Zone of skin (tissue), 1 donor: Measurements from ENCODE around the genes JPT2, NME3 and GFER.

DNA sequence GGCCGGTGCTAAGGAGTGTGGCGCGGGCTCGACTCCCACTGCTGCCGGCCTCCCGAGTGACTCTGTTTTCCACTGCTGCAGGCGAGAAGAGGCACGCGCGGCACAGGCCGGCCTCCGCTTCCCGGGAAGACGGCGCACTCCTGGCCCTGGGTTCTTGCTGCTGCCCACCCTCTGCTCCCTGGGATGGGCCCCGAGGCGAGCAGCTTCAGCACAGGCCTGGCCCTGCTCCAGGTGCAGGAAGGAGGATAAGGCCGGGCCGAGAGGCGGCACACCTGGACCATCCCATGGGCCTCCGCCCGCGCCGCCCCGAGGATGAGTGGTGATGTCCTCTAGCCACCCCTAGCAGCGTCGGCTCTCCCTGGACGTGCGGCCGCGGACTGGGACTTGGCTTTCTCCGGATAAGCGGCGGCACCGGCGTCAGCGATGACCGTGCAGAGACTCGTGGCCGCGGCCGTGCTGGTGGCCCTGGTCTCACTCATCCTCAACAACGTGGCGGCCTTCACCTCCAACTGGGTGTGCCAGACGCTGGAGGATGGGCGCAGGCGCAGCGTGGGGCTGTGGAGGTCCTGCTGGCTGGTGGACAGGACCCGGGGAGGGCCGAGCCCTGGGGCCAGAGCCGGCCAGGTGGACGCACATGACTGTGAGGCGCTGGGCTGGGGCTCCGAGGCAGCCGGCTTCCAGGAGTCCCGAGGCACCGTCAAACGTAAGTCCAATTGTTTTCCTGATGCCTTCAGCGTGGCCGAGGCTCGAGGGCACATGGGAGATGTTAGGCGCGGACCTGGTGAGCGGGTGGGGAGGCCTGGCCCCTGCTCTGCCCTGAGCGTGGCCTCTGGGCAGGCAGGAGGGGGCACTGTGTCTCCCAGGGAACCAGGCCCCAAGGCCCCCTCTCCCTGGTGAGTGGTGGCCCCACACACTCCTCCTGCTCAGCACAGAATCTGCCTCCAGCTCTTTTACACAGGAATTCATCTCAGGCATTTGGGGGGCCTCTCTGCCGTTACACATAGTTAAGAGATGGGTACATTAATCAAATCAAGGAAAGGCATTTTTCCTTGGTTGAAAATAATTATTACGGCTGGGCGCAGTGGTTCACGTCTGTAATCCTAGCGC, 740 bp downstream of the TMEM204 start:
- RRBS = 10% methylated on average over 25 of the region's 70 CpGs

- RRBS = no CpG with 5 or more reads among the region's 17 CpGs
These were observed 31.0 kb downstream of the IFT140 start for GRCh38 chr16:1580744-1581434.

GRCh38 chr16:1597101-1597676, 14.7 kb downstream of the IFT140 start:
- RRBS = no CpG with 5 or more reads among the region's 16 CpGs

GRCh38 chr16:1602198-1602750, 9.6 kb downstream of the IFT140 start:
- RRBS = no CpG with 5 or more reads among the region's 22 CpGs

DNA sequence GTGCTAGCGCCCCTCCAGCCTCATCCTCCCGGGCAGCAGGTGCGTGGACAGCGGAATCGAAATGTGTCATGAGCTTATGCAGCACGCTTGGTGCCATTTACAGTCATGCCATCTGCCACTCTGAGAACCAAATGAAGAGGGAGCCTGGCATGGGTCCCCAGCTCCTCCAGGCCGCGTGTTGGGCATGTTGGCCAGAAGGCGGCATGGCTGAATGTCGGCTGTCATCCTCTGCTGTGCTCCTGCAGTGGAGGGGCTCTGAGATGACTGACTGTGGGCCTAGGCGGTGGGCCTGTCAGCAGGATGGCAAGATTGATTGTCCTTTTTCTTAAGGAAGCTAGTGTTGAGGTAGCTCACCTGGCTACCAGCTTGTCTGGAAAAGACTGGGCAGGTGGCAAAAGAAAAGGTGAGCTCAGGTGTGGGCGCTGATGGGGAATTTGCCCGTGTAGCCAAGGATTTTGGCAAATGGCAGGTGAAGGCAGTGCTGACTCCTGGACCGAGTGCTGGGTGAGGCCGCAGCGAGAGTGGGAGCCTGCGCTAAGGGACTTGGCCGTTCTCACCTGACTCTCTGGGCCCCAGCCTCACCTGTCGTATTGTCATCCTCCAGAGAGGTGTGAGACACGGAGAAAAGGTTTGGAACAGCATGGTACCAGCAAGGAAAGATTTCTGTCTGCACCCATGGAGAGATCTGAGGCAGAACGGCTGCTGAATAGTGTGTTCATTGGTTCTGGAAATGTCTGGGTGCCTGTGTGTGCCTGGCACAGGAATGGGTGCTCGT, 31.7 kb downstream of the CRAMP1 start:
- RRBS = no CpG with 5 or more reads among the region's 22 CpGs

GRCh38 chr16:1678074-1678367, at the start of gene JPT2:
Gene JPT2, plus strand, starts transcription at chr16:1678279.
- RRBS = no CpG with 5 or more reads among the region's 45 CpGs

DNA sequence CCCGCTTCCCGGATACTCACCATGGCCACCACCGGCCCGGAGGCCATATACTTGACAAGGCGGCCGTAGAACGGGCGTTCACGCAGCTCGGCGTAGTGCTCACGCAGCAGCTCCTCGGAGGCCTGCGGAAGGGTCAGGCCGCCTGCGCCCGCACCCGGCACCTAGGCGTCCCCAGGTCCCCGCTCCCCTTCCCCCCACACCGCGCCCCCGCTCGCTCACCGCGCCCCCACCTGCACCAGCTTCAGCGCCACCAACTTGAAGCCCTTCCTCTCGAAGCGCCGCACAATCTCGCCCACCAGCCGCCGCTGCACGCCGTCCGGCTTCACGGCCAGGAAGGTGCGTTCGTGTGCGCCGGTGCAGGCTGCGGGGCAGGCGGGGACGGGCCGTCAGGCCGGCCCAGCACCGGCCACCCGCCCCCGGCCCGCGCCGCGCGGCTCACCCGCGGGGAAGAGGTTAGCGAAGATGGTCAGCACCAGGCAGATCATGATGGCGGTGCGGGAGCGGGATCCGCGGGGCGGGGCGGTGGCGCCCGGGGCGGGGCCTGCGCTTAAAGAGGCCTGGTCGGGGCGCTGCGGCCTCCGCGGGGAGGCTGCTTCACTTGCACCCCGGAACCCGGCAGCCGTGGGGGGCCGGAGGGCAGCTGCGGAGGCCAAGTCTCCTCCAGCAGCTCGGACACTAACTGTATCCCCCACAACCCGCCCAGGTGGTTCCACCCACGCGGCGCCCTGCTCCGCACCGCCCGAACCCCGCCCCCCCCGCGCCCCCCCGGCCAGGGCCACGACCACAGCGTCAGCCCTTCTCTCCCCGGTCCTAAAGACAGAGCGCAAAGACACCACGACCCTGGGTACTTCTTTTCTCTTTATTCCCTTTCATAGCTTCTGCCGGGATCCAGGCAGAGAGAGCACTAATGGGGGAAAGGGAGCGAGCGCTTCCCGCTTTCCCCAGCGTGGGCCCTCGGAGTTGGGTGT, at the start of gene NME3:
Gene NME3, minus strand, starts transcription at position 494 of the 968 bp plus-strand sequence.
- RRBS = 1% methylated on average over 41 of the region's 101 CpGs

- RRBS = 1% methylated on average over 32 of the region's 67 CpGs
These were observed 481 bp upstream of the MRPS34 start for GRCh38 chr16:1773342-1773888.

DNA sequence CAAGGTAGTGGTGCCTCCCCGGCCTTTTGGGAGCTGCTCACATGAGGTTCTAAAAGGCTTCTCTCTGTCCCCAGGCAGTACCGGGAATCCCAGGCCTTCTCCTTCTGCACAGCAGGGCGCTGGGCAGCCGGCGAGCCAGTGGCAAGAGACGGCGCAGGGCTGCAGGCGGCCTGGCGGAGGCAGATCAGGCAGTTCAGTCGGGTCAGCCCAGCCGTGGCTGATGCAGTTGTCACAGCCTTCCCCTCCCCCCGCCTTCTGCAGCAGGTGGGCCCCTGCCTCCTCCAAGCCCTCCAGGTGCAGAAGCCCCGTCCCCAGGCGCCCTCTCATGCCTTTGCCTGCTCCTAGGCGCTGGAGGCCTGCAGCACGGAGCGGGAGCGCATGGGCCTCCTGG, 2.8 kb upstream of the MRPS34 start:
- RRBS = 78% methylated on average over 4 of the region's 18 CpGs

DNA sequence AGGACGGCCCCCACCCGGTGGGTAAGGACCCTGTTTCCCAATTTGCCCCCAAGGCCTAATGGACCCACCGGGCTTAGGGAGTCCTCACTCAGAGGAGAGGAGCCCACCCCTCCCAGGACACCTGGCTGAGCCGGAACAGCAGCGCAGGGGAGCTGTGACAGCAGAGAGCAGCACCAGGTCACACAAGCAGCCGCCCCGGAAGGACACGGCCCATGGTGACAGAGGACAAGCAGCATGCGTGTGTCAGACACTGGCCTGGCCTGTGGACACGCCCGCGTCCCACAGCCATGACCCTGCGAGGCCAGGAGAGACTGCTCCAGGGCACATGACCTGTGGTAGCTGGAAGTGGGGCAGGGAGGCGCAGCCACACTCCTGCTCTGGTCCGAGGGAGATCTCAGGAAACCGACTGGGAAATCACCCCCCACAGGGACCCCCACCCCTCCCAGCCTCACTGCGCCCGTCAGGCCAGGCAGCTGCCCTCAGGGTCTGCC, 2.4 kb downstream of the SPSB3 start:
- RRBS = 69% methylated on average over 6 of the region's 18 CpGs

DNA sequence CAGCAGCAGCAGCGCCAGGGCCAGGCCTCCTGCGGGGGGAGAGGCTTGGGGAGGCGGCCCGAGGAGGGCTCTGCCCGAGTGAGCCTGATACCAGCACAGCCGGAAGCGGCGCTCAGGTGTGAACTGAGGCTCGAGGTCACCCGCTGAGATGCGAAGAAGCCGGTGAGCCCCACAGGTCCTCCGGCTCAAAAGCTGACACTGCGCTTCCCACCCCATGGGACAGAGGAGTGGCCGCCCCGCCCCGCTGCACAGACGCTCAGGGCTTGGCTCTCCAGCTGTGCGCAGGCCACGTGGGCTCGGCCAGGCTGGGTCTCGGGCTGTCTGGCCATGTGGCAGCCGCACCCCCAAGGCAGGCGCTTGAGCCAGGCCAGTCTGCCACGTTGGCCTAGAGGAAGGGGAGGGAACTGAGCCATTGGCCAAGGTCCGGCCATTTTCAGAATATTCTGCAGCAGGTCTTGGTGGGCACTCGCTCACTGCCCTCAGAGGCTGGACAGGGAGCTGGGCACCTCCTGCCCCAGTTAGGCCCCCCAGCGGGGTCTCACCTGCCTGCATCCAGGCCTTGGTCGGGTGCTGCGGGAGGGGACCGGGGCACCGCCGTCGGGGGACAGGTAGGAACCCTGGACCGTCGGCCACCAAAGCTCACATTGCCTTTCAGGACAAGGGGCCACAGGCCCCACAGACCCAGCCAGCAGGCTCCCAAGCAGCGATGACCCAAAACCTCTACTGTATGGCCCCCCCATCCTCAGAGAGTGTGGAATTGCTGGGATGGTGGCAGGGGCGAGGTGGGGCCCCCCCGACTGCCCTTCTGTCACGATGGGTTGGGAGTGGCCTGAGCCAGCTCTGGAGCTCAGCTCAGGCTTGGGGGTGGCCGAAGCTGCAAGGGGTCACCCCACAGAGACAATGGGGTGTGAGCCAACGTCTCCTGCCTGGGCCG, 865 bp downstream of the IGFALS start:
- RRBS = 87% methylated on average over 7 of the region's 43 CpGs

- RRBS = no CpG with 5 or more reads among the region's 9 CpGs
These were observed 1.2 kb downstream of the RPS2 start for GRCh38 chr16:1963577-1963771.

GRCh38 chr16:1977118-1977871, 4.0 kb downstream of the NOXO1 start:
- RRBS = no CpG with 5 or more reads among the region's 30 CpGs

- RRBS = 2% methylated on average over 61 of the region's 91 CpGs
These were observed at the start of gene GFER for GRCh38 chr16:1984071-1984969. Gene GFER, plus strand, starts transcription at chr16:1984193.

- RRBS = 88% methylated on average over 8 of the region's 46 CpGs
These were observed 12.9 kb downstream of the SYNGR3 start for GRCh38 chr16:2002437-2003360.

DNA sequence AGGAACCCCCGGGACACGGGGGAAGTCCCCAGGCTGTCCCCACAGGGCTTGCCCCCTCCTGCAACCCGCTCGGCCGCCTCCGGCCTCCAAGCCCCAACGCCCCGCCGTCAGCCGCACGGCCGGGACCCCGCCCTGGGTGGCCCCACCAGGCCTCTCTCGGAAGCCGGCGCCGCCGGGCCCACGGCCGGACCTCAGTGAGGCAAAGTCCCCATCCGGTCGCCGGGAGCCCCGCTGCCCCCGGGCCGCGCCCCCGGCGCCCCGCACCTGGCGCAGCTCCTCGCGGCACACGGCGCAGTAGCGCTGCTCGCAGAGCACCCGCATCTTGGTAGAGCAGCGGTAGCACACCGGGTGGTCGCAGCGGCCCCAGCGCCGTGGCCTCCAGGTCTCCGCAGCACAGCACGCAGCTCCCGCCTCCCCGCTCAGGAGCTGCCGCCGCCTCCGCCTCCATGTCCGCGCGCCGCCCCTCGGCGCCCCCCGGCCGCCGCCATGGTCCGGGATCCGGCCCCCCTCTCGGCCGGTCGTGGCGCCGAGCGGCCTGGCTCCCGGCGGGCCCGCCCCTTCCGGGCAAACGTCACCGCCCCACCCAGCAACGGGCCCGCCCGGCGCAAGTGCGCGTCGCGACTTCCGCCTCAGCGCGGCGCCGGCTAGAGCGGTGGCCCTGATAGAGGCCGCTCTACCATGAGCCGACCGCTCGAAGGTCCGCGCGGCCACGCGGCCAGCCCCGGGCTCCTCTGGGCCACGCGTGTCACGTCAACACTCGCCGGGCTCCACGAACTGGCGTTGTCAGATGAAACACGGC, 10.1 kb upstream of the NPW start:
- RRBS = 1% methylated on average over 55 of the region's 106 CpGs

DNA sequence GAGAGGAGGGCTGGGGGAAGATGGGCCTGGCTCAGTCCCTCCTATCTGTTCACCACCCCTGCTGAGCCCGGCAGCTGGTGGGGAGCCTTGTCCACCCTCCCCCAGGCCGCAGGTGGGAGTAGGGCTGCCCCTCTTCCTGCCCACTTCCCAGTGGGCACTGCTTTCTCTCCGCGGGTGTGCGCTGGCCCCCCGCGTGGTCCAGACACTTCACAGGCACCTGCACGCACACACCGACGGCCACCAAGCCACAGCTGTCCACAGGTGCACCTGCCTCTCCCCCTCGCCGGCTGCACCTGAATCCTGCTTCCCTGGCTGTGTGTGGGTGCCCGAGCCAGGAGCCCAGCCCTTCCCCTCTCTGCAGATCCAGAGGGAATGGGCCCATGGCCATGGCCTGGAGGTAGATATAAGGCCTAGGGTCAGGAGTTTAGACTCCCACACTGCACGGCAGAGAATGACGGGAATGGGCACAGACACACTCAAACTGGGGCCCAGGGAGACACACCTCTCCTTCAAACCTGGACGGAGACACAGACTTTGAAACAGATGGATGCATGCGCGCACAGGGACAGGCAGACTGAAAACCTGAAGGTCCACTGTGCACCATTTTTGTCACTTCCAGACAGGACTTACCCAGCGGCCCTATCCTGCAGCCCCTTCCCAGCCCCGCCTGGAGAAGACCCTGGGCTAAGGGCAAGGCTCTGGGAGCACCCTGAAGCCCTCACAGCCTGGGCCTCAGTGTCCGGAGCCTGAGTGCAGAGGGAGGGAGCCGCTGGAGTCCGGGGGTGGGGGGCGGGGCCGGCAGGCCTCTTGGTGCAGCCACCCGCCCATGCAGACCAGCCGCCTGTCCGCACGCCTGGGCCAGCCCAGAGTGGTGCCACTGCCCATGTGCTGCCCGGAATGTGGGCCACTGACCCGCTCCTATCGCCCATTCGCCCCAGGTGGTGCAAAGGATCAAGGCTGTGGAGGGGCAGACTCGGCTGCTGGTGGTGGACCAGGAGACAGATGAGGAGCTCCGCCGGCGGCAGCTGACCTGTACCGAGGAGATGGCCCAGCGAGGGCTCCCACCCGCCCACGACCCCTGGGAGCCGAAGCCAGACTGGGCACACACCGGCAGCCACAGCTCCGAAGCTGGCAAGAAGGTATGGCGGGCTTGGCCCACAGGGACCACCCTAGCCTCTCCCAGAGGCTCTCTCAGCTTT, 2.3 kb downstream of the NHERF2 start:
- RRBS = 46% methylated on average over 10 of the region's 45 CpGs

DNA sequence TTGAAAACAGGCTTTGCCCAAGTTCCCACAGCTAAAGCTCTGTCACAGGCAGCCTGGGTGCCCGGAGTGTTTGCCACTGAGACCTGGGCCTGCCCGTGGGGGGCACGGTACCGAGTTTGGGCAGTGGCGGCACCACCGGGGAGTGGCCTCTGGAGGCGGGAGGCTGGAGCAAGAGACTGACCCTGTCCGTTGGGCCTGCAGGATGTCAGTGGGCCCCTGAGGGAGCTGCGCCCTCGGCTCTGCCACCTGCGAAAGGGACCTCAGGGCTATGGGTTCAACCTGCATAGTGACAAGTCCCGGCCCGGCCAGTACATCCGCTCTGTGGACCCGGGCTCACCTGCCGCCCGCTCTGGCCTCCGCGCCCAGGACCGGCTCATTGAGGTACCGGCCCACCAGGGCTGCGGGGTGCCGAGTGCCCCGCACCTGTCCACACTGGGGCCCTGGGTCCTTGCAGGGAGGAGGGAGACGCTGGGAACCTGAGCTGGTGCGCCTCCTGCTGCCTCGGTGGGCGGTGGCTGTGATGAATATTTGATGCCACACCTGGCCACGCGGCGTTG, 9.5 kb downstream of the NHERF2 start:
- RRBS = 77% methylated on average over 12 of the region's 31 CpGs

- RRBS = no CpG with 5 or more reads among the region's 24 CpGs
These were observed 10.0 kb downstream of the NHERF2 start for GRCh38 chr16:2036680-2037181.

- RRBS = no CpG with 5 or more reads among the region's 41 CpGs
These were observed 9.9 kb downstream of the NTHL1 start for GRCh38 chr16:2037364-2038430.